Left ventricle myocardium (tissue), 1 donor: ENCODE data around the gene DHTKD1.

DNA sequence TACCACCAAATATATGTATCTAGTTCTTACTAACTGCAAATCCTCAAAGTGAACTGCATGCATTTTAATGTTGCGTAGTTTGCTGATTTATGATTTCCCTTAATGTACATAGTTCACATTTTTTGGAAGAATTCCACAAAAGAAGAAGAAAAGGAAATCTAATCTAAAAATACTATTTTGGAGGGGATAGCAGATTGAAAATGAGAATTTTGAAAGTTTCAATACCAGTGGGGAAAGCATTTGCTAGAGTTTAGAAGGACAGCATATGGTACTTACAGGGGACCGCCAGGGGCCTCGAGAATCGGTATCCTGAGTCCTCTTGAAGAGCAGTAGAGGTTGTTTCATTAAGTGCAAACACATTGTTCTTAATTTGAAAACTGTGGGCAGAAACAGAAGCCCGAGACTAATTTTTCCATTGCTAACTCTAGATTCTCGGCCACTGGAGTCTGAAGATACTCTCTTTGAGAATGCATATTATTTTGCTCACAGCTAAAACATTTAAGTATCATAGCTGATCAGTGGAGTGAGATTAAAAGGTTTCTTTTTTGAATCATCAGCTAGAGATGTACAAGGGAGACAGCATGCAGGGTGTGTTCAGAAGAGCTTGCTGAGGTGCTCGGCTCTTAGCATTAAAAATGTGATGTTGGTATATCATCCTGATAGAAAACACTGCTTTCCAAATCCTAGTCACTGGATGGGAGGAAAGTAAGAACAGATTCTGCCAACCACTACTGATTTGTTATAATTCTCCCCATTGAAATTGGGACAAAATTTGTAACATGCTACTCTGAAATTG, 964.1 kb downstream of the GATA3 start:
- PRO-cap = no peak

GRCh38 chr10:11026712-11027425, 9.2 kb downstream of the CELF2 start:
- PRO-cap = no peak

- PRO-cap = no peak
These were observed 146.3 kb downstream of the CELF2 start for GRCh38 chr10:11163742-11164616.

DNA sequence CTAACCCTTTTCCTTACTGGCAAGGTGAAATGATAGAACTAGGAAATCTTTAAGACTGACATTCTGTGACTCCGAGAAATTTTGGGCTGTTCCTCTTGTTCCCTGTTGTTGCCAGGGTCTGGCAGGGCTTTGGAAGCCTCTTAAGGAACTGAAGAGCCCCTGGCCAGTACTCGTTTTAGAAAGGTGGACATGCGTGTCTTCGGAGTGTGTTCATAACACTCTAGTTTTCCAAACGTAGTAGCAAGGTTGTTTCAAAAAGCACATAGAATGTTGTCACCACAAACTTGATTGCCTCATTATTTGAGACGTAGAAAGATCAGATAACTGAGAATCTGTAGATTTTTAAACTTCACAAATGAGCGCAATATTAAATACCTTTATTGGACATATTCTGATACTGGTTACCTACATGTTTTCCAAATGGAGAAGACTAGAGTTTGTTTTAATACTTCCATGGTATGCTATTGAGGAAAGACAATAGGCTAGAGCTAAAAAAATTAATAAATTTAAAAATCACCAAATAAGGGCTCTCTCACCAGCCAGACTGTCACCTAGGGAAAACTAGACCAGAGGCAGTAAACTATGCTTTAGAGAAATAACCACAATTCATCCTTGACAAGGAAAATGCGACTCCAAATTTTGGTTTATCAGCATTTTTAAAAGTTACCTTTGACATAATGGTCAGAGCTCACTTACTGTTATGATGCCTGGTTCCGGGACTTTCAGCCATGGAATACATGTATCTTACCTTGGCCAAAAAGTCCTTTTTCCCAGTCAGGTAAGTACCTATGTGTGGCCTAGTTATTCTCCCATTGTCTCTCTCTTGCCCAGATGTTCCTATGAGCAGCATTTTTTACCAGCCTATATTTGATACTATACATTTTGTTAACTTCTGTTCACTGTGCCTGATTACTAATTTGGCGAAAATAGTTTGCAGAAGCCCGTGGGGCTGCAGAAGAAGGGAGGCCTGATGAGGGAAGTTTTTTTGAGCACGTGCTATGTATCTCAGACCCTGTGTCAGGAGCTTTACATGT, 149.4 kb downstream of the CELF2 start:
- PRO-cap = no peak

GRCh38 chr10:11168935-11169630, 151.4 kb downstream of the CELF2 start:
- PRO-cap = no peak

DNA sequence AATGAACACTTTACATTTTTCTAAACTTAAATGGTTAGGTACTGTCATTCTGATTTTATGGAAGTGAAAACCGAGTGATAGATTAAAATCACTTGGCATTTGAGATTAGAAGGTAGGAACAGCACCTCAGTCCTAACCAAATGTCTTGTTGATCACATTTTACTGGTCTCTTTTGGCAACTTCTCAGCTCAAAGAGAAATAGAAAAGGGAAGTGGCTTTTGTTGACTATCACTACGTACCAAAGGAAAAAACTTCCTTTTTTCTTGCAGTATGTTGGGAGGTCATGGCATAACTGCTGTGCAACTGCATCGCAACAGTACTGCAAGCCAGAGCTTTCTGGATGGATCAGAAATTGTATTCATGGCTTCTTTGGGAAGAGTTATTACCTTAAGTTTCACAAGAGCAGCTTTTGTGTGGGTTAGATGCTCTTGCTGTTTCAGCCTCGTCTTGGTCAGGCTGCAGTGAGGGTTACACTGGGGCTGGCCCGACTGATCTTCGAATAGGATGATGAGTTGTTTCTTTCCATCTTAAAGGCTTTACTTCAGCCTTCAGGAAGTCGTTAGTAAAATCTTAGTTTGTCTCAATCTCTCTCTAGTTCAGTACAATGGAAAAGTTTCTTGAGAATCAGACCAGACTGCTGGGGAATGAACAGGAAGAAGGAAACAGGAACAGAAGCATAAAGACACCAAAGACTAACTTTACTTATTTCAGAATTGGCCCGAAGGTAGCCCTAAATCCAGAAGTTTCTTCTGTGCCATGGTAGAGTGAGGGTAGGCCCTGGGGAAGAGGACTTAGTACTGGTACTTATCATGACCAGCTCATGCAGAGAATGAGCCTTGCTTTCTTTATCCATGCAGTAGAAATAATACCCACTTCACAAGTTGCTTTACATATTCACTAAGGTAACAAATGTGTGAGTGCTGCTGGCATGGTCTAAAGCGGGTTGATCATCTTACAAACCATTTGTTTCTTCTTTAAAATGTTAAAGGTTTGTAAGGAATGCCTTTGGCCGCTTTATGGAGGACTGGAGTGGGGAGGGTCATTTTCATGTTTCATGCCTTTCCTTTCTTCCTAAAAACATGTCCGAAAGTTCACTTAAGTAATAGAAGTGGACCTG, 153.6 kb downstream of the CELF2 start:
- PRO-cap = no peak

DNA sequence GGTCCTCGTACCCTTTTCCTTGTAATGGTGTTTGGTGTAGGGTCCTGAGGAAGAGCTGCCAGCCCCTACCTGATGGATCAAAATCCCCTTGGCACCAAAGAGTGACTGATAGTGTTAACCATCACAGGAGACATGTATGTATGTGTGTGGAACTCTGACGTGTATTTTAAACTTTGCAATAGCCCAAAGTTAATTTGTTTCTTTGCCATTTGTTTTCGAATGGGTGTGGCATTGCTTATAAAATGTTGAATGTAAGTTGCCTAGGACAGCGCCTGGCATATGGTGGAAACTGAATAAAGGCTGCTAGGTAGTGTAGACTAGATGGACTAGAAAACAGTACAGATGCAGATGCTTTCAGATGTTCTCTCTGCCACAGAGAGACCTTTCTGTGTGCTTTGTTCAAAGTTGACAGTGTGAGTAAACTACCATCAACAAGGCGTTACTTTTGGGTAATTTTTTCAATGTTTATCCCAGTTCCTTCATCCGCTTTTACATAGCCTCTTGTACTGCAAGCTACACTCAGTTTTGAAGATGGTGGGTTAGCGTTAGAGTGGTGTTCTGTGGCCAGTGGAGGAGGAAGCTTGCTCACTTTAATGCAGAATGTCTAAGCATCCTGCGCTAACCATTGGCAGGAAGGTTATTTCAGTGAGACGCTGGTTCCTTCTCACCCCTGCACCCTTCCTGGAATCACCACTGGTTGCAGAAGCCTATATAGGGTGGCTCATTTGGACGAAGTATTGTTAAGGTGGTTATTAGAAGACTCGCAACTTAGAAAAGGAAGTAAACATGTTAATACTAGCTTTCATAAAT, 158.9 kb downstream of the CELF2 start:
- PRO-cap = no peak

- PRO-cap = no peak
These were observed 178.0 kb downstream of the CELF2 start for GRCh38 chr10:11195576-11196130.

- PRO-cap = no peak
These were observed 212.5 kb downstream of the CELF2 start for GRCh38 chr10:11229906-11230829.

DNA sequence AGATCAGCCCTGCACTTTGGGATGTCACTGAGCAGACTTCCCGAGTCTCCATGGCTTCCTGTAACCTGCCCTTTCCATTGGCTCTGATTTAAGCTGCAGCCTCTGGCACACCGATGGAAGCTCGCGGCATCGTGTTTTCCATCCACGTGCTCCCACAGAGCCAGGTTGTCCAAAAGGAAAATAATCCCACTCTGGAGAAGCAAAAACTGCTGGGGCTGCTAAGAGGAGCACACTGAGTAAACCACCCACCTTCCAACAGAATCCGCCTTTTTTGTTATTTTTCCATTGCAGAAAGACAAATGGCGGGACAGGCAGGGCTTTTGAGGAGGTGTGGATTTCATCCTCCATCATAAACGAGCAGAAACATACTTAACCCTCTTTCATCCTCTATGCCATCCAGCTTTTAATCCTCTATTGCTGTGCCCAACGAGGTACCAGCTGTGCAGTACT, 235.0 kb downstream of the CELF2 start:
- PRO-cap = no peak

GRCh38 chr10:11261029-11261976, 243.6 kb downstream of the CELF2 start:
- PRO-cap = no peak

GRCh38 chr10:11463076-11464065, 148.1 kb downstream of the USP6NL start:
- PRO-cap = no peak

- PRO-cap = no peak
These were observed 85.3 kb downstream of the USP6NL start for GRCh38 chr10:11526000-11526648.

DNA sequence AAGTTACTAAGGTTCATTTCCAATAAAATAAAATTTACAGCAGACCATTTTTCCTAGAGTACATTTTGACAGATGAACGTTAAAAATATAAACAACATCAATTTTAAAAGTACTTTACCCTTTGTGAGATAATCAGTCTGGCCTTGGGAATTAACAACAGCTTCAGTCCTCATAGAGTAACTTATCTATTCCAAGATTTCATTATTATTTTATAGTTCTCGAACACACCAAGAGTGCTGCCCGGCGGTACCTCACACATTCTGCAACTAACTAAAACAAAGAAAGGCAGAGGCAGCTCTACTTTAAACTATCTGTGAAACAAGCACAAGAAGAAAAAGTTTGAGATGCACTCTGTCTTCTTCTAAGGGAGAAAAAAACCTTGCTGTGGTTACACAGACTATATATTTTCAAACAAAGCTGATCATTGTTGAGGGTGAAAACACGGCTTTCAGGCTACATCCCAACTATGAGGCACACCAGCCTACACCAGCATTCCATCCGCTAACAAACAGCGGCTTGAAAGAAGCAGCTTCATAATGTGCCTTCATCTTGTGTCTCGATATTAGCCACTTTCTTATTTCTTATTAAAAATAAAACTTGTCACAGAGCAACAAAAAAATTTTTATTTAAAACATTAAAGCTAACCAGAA, 79.3 kb downstream of the USP6NL start:
- PRO-cap = unidirectional peak, minus-strand start at position 377 of the sequence

- PRO-cap = no peak
These were observed 41.5 kb downstream of the USP6NL start for GRCh38 chr10:11569848-11570440.

GRCh38 chr10:11823812-11824137, 619 bp downstream of the PROSER2 start:
- PRO-cap = no peak

- PRO-cap = no peak
These were observed 8.8 kb downstream of the PROSER2 start for GRCh38 chr10:11831994-11832348.

GRCh38 chr10:12028852-12029335, 13.7 kb downstream of the UPF2 start:
- PRO-cap = no peak

- PRO-cap = no peak
These were observed 990 bp downstream of the UPF2 start for GRCh38 chr10:12041574-12042063.

GRCh38 chr10:12068344-12069140, at the start of gene DHTKD1:
TSS of gene DHTKD1 (plus strand) at chr10:12068954.
- PRO-cap = bidirectional peak, plus-strand start at chr10:12068954, minus-strand start at chr10:12068710